Islet of Langerhans (tissue), 1 donor: ENCODE results near the genes EHBP1L1 and KCNK7.

DNA sequence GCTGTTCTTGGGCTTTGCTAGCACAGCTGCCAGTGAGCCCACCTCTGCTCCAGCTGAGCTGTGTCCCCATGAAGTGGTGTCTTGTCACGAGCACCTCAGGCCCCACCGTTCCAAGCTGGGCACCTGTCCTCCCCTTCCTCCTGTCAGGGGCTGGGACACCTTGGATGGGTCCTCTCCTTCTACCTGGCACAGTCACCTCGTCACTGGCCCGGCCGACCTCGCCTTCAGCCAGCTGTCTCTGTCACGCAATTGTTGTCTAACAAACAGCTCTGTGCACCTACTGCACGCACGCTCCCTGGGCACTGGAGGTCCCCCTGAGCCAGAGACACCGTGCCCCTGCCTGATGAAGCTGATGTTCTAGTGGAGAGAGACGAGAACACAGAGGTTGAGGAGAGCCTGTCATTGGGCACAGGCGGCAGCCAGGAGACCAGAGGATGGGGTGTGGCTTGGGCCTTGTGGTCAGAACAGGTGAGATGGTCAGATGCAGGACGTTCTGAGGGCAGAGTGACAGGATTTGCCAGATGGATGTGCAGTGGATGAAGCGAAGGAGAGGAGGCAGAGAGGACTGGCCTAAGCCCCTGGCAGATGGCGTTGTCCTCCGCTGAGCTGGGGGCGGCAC lies 10.7 kb downstream of the FRMD8 start:
- RRBS: no CpG with 5 or more reads among the region's 17 CpGs

GRCh38 chr11:65419480-65420648 lies 33.4 kb downstream of the FRMD8 start:
- RRBS: 32% methylated on average over 4 of the region's 12 CpGs

GRCh38 chr11:65420933-65421919 lies 34.8 kb downstream of the FRMD8 start:
- RRBS: no CpG with 5 or more reads among the region's 19 CpGs

DNA sequence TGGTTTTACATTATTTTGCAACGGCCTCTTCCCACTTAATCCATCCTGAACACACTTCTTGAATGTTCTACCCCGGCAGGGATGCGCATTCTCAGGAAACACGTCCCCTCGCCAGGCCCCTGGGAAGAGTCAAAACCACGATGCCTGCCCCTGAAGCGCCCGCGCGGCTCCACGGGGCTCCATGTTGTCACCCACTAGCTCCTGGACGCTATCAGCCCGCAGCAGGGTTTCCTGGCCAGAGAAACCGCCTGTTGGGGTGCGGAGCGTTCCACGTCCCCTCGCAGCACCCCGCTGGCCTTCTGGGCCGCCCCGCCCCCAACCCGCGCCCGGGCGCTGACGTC lies 35.5 kb downstream of the FRMD8 start:
- RRBS: 4% methylated on average over 3 of the region's 26 CpGs

GRCh38 chr11:65426576-65426997 lies 40.1 kb downstream of the FRMD8 start:
- RRBS: no CpG with 5 or more reads among the region's 2 CpGs

GRCh38 chr11:65433948-65435143 lies 47.9 kb downstream of the FRMD8 start:
- RRBS: no CpG with 5 or more reads among the region's 10 CpGs

GRCh38 chr11:65446195-65447148 lies 60.0 kb downstream of the FRMD8 start:
- RRBS: 33% methylated on average over 1 of the region's 11 CpGs

DNA sequence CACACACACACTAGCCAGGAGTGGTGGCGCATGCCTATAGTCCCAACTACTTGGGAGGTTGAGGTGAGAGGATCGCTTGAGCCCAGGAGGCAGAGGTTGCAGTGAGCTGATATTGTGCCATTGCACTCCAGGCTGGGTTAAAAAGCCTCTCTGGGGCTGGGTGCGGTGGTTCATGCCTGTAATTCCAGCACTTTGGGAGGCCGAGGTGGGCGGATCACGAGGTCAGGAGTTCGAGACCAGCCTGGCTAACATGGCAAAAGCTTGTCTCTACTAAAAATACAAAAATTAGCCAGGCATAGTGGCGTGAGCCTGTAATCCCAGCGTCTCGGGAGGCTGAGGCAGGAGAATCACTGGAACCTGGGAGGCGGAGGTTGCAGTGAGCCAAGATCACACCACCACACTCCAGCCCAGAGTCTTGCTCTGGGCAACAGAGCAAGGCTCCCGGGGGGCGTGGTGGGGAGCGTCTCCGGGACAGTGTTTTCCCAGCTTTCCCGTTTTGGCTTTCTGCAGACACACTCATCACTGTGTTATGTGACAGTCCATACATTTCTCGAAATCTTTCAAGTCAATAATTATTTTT lies 67.7 kb downstream of the FRMD8 start:
- RRBS: no CpG with 5 or more reads among the region's 17 CpGs

GRCh38 chr11:65492550-65493652 lies 32.0 kb upstream of the SCYL1 start:
- RRBS: no CpG with 5 or more reads among the region's 13 CpGs

GRCh38 chr11:65493793-65494314 lies 31.0 kb upstream of the SCYL1 start:
- RRBS: no CpG with 5 or more reads among the region's 8 CpGs

DNA sequence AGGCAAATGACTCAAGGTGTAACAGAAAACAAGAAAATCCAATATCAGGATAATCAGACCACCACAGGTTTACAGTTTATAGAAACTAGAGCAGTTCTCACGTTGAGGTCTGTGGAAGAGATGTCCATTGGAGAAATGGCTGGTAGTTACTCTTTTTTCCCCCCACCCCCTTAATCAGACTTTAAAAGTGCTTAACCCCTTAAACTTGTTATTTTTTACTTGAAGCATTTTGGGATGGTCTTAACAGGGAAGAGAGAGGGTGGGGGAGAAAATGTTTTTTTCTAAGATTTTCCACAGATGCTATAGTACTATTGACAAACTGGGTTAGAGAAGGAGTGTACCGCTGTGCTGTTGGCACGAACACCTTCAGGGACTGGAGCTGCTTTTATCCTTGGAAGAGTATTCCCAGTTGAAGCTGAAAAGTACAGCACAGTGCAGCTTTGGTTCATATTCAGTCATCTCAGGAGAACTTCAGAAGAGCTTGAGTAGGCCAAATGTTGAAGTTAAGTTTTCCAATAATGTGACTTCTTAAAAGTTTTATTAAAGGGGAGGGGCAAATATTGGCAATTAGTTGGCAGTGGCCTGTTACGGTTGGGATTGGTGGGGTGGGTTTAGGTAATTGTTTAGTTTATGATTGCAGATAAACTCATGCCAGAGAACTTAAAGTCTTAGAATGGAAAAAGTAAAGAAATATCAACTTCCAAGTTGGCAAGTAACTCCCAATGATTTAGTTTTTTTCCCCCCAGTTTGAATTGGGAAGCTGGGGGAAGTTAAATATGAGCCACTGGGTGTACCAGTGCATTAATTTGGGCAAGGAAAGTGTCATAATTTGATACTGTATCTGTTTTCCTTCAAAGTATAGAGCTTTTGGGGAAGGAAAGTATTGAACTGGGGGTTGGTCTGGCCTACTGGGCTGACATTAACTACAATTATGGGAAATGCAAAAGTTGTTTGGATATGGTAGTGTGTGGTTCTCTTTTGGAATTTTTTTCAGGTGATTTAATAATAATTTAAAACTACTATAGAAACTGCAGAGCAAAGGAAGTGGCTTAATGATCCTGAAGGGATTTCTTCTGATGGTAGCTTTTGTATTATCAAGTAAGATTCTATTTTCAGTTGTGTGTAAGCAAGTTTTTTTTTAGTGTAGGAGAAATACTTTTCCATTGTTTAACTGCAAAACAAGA lies 23.2 kb upstream of the SCYL1 start:
- RRBS: no CpG with 5 or more reads among the region's 4 CpGs

DNA sequence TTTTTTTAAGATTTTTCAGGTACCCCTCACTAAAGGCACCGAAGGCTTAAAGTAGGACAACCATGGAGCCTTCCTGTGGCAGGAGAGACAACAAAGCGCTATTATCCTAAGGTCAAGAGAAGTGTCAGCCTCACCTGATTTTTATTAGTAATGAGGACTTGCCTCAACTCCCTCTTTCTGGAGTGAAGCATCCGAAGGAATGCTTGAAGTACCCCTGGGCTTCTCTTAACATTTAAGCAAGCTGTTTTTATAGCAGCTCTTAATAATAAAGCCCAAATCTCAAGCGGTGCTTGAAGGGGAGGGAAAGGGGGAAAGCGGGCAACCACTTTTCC lies 19.7 kb upstream of the SCYL1 start:
- RRBS: no CpG with 5 or more reads among the region's 5 CpGs

- RRBS: no CpG with 5 or more reads among the region's 21 CpGs
Measured at GRCh38 chr11:65522638-65523803, 1.9 kb upstream of the SCYL1 start.

- RRBS: no CpG with 5 or more reads among the region's 13 CpGs
Measured at GRCh38 chr11:65526163-65526522, 1.3 kb downstream of the SCYL1 start.

- RRBS: 90% methylated on average over 12 of the region's 33 CpGs
Measured at GRCh38 chr11:65538419-65538898, 13.6 kb downstream of the SCYL1 start.

DNA sequence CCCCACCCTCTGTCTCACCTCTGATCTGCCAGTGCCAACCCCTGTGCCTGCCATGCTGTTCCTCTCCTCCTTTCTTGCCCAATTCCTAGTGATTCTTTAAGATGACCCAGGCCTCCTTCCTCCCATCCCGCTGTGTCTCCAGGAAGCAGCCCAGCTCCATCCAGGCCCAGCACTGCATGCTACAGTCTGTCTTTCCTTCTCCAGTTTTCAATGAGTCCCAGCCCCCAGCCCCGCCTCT lies 12.3 kb downstream of the LTBP3 start:
- RRBS: no CpG with 5 or more reads among the region's 2 CpGs

- RRBS: no CpG with 5 or more reads among the region's 7 CpGs
Measured at GRCh38 chr11:65548365-65549264, 9.5 kb downstream of the LTBP3 start.

GRCh38 chr11:65575973-65576588 lies at the start of gene EHBP1L1:
EHBP1L1 (plus strand) TSS chr11:65576053.
- RRBS: 9% methylated on average over 10 of the region's 62 CpGs

DNA sequence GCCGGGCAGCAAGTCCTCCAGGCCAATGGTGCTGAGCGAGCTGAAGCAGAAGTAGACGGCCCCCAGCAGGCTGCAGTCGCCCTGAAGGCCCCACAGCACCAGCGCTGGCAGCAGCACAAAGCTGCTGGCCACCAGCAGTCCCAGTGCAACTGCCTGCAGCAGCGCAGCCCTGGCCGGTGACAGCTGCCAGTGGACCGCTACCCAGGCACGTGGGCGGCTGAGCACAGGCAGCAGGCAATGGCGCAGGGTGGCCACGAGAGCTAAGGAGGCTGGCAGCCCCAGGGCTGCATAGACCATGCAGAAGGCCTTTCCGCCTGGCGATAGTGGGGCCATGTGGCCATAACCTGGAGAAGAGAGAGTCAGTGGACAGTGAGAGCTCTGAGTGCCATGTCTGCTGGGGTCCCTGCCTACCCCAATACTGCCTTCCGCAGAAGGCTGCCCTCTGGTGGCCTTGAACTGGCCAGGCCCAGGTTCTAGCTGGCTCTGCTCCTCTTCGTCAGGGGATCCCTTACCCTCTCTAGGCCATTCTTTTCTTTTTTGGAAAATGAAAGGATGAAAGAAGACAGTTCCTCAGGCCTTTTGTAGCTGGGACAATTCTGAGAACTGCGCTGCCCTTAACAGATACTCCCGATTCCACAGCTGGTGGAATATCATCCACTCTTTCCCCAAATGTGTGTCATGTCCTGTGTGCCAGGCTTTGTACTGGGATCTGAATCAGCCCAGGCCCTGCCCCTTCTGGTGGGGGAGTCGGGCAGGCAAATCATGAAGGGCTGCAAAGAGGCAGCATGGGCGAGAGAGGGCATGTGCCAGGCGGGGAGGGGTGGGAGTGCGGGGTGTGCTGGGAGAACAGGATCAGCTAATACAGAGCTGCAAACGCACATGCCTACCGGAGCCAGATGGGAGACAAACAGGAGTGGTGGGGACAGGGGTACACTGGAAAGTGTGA lies 1.8 kb downstream of the KCNK7 start:
- RRBS: no CpG with 5 or more reads among the region's 24 CpGs

DNA sequence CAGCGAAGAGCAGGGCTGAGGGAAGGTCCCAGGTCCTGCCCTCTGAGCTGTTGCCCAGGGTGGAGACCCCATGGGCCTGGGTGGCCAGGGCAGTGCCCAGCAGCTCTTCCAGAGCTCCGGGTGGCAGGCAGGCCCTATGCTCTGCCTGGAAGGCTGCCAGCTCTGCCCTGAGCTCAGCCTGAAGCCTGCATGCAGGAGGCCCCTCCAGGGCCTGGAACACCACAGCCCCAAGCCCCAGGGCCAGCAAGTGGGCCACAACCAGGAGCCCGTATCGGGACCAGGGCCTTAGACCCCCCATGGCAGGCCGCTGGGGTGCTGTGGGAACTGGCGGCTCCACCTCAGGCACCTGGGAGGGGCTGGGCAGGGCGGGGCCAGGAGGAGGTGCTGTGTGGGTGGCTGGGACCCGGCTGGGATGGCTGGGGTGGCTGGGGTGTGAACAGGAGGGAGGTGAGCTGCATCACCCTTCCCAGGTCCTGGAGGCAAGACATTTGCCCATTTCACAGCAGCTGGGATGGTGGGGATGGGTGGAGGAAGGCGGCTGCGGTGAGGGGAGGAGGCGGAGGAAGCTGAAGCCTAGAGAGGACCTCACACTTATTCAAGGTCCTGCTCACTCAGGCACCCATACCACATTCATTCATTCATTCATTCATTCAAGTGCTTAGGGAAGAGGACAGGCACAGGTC lies at the start of gene KCNK7:
KCNK7 (minus strand) TSS at position 326 of the 683 bp plus-strand sequence.
- RRBS: no CpG with 5 or more reads among the region's 11 CpGs